ENCODE measurements around a stretch of chr9.

GRCh38 chr9:89038043-89038497 is 46.8 kb downstream of the S1PR3 start:
- PRO-cap, 5 experiments, result no peak in any of the 5 experiments
- RAMPAGE, long total RNA, 2 experiments, result no peak in any of the 2 experiments
- RRBS, result no CpG with 5 or more reads among the region's 6 CpGs

DNA sequence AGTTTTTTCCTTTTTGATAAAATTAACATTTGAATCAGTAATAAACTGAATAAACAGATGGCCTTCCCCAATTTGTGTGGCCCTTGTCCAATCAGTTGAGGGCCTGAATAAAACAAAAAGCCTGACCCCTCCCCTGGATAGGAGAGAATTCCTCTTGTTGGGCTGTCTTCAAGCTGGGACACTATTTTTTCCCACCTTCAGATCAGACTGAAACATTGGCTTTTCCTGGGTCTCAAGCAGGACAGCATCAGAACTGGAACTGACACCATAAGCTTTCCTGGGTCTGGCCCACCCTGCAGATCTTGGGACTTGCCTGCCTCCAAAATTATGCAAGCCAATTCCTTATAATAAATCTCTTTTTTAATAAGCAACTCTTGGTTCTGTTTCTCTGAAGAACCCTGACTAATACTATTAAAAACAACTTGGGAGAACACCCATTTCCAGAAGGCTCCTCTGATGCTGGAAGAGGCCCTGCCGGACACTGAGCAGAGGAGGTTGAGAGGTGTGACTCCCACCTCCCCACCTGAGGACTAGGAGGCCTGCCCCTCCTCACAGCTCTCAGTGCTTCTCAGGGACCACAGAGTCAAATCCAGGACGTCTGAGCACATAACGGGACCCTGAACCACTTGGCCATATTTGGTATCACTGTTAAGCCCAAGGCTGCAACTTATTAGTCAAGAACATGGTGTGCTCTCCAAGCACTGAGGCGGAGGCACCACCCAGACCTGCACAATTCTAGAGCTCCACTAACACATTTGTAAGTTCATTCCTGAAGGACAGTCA is 9.7 kb downstream of the SHC3 start:
- PRO-cap, 5 experiments, result no peak in any of the 5 experiments
- RAMPAGE, long total RNA, 2 experiments, result no peak in any of the 2 experiments
- RRBS, result no CpG with 5 or more reads among the region's 4 CpGs

DNA sequence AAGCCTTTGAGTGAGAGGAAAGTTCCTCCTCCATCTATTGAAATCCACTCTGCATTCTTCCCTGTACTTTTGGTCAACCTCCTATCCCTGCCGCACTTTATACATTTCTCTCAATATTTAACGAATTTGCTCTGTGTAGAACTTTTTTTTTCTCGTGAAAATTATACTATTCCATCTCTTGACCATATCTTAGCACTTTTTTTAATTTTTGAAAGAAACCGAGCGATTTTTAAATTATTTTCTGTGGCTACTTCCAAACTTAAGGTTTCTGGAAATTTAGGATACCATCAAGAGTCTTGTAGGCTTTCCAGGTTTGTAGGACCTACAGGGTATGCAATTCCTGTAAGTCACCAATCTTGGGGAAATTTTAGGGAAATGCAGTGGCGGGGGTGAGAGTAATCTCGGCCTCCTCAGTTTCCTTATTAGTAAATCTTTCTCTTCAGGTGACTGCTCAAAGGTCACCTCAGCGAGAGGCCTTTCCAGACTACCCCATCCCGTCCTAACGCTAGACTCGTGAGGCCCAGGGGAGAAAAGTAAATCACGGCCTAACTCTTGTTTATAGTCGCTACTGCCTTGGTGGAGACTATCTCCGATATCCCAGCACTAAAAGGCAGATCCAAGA is 498 bp upstream of the SECISBP2 start:
- PRO-cap, 5 experiments, result no peak in any of the 5 experiments
- RAMPAGE, long total RNA, 2 experiments, result no peak in any of the 2 experiments
- RRBS, result no CpG with 5 or more reads among the region's 14 CpGs

- PRO-cap, 5 experiments, result no peak in any of the 5 experiments
- RAMPAGE, long total RNA, 2 experiments, result no peak in any of the 2 experiments
- RRBS, result no CpG with 5 or more reads among the region's 17 CpGs
These were observed 69.2 kb downstream of the SECISBP2 start for GRCh38 chr9:89387338-89387961.

DNA sequence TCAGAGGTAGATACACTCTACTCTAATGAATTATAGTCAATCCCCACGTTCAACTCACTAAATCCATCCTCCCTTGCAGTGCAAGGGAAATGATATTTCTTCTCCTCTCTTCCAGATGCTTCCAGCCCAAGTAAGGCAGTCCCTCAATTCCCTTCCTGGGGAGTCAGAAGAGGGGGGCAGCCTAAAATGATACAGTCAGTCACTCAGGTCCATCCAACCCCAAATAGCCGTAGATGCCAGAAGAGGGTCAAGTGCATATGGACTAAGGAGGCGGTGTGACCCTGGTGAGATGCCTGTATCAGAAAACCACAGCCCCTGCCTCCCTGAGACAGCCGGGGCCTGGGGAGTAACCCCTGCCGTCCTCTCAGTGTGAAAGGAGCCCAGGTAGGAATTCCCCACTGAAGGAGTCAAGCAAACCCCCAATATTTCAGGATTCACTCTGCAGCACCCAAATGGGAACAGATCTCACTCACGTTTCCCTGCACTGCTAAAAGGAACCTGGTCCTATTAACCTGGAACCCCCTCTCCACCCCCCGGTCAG is 70.7 kb downstream of the SEMA4D start:
- PRO-cap, 5 experiments, result no peak in any of the 5 experiments
- RAMPAGE, long total RNA, 2 experiments, result no peak in any of the 2 experiments
- RRBS, result 88% methylated on average over 1 of the region's 7 CpGs

GRCh38 chr9:89608206-89608723 is 3.5 kb downstream of the GADD45G start:
- PRO-cap, 5 experiments, result peak in 1 of 5 experiments; most common plus-strand start chr9:89608475 (in 1); most common minus-strand start chr9:89608416 (in 1)
- RAMPAGE, long total RNA, 2 experiments, result no peak in any of the 2 experiments
- RRBS, result no CpG with 5 or more reads among the region's 7 CpGs

- PRO-cap, 5 experiments, result peak in 3 of 5 experiments; most common plus-strand start chr9:89842459 (in 2); most common minus-strand start chr9:89842273 (in 1)
- RAMPAGE, long total RNA, 2 experiments, result start-site peak on the minus strand in 1 of 2 experiments, at chr9:89842230-89842295 at its widest, 6 reads per replicate
- RRBS, result no CpG with 5 or more reads among the region's 7 CpGs
These were observed 237.4 kb downstream of the GADD45G start for GRCh38 chr9:89842115-89842675.

DNA sequence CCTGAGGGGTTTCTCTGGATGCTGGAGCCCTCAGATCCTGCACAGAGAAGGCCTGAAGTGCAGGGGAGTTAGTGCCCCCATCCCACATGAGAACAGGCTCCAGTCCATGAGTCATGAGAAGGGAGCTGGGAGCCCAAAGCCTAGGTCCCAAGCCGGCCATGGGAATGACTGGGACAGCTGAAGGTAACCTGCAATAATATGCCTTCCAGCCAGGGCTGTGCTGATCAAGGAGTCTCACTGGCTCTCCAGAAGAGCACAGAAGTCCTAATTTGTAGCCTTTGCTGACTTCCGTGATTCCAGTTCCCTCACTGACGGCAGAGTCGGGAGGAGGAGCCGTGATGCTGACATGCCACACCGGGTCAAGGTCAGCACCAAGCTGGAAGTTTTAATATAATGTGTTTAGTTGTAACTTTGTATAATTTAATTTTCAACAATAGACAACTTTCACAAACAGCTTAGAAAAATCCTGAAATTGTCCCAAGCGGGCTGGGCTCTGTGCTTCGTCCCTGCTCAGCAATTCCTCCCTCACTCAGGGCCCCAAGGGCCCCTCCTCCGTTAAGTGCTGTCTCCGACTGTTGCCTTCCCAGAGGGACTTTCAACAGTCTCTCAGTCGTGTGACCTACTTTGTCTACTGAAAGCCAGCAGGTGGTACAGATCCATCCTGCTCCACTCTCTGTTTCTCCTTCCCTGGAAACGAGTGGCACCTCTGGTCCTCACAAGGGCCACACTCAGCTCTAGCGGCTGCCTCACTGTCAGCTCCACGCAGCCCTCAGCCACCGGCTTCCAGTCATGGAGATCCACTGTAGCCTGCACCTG is 387.8 kb downstream of the GADD45G start:
- PRO-cap, 5 experiments, result peak in 4 of 5 experiments; most common plus-strand start position 314 of the sequence (in 3); most common minus-strand start position 266 of the sequence (in 2)
- RAMPAGE, long total RNA, 2 experiments, result no peak in any of the 2 experiments
- RRBS, result no CpG with 5 or more reads among the region's 15 CpGs

GRCh38 chr9:90032271-90032821 is 427.5 kb downstream of the GADD45G start:
- PRO-cap, 5 experiments, result peak in 2 of 5 experiments; most common plus-strand start chr9:90032642 (in 1); most common minus-strand start chr9:90032406 (in 1)
- RAMPAGE, long total RNA, 2 experiments, result no peak in any of the 2 experiments
- RRBS, result no CpG with 5 or more reads among the region's 8 CpGs

GRCh38 chr9:90044563-90045026 is 439.8 kb downstream of the GADD45G start:
- PRO-cap, 5 experiments, result no peak in any of the 5 experiments
- RAMPAGE, long total RNA, 2 experiments, result no peak in any of the 2 experiments
- RRBS, result no CpG with 5 or more reads among the region's 7 CpGs

- PRO-cap, 5 experiments, result peak in 2 of 5 experiments; most common minus-strand start chr9:90102362 (in 1)
- RAMPAGE, long total RNA, 2 experiments, result no peak in any of the 2 experiments
- RRBS, result no CpG with 5 or more reads among the region's 5 CpGs
These were observed 497.4 kb downstream of the GADD45G start for GRCh38 chr9:90102186-90102661.

DNA sequence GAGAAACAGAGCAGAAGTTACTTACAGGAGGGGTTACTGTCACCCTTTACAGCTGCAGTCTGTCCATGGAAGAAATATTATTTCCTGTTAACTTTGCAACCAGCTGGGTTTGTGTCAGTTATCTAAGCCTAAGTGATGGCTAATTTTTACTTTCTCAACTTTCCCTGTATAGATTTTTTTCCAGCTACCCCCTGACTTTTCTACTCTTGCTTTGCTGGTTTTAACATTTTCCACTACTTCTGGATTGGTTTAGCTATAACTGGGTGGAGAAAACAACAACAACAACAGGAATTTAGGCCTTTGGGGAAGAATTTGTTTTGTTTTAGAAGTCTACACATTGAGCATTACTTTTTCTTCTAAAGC is 2.7 kb downstream of the SYK start:
- PRO-cap, 5 experiments, result no peak in any of the 5 experiments
- RAMPAGE, long total RNA, 2 experiments, result no peak in any of the 2 experiments

DNA sequence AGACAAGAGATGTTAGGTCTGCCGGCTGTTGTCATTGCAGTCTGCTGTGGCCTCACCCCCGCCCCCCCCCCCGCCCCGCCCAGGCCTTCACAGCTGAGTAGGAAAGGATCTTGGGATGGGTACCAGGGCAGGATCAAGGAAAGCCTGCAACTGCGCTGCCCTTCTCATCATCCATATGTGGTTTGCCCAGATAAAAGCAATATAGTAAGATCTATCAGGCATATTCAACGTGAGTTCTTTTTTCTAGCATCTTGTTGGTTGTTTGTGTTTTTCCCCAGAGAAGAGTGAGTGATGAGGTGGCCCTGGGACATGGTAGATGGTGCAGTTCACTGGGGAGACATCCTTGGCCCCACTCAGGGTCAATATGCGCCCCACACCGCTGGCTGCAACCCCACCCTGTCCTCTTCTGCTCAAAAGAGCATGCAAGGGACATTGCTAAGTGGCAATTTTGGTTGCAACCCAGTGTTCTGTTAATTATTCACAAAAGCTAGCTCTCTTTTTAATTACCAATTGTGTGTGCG is 26.6 kb downstream of the SYK start:
- PRO-cap, 5 experiments, result no peak in any of the 5 experiments
- RAMPAGE, long total RNA, 2 experiments, result no peak in any of the 2 experiments
- RRBS, result no CpG with 5 or more reads among the region's 9 CpGs

- PRO-cap, 5 experiments, result no peak in any of the 5 experiments
- RAMPAGE, long total RNA, 2 experiments, result no peak in any of the 2 experiments
- RRBS, result no CpG with 5 or more reads among the region's 4 CpGs
These were observed 29.3 kb downstream of the SYK start for GRCh38 chr9:90830873-90831421.

- PRO-cap, 5 experiments, result no peak in any of the 5 experiments
- RAMPAGE, long total RNA, 2 experiments, result no peak in any of the 2 experiments
- RRBS, result no CpG with 5 or more reads among the region's 20 CpGs
These were observed 199.4 kb downstream of the AUH start for GRCh38 chr9:91161971-91163056.

DNA sequence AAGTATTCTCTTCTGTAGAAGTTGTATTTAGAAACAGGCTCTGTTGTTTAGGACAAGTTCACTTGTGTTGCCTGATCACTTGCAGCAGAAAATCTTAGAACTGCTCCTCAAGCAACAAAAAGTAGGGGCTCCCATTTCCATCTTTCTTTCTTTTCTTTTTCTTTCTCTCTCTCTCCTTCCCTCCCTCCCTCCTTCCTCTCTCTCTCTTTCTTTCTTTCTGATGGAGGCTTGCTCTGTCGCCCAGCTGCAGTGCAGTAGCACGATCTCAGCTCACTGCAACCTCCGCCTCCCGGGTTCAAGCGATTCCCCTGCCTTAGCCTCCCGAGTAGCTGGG is 167.4 kb downstream of the AUH start:
- PRO-cap, 5 experiments, result no peak in any of the 5 experiments
- RAMPAGE, long total RNA, 2 experiments, result no peak in any of the 2 experiments
- RRBS, result no CpG with 5 or more reads among the region's 6 CpGs

DNA sequence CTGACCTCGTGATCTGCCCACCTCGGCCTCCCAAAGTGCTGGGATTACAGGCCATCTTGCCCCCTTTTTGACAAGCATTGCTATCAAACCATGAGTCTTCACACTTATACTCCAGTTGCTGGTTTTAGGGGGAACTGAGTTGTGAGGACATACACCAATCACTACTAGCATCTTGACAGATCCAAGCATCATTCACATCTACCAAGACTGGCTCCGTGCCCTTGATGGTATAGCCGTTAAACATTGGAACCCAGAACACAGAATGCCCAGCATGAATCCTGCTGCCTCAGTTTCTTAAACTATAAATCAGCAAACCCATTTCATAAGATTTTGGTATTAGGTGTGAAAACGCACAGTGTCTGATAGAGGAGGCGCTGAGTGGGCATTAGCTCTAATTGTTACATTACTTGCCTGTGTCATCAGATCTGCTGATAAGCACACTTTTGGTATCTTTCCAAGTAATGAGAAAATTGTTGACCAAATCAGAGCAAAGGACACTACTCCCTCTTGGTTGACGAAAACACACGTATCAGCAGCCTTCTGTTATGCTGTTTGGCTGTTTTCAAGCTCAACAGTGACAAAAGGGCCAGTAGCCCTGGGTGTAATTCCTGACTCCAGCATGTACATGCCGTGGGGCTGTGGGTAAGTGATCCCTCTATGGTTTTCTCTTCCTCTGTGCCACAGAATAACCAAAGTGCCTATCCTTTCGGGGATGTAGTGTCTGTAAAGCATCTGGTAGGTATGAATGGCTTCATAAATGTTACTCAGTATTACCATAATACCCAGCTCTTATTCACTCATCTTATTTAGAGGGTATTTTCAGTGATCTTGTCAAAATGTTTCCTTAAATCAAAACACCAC is 151.5 kb downstream of the AUH start:
- PRO-cap, 5 experiments, result peak in 5 of 5 experiments; most common plus-strand start position 497 of the sequence (in 3); most common minus-strand start position 380 of the sequence (in 2)
- RAMPAGE, long total RNA, 2 experiments, result no peak in any of the 2 experiments
- RRBS, result no CpG with 5 or more reads among the region's 10 CpGs

DNA sequence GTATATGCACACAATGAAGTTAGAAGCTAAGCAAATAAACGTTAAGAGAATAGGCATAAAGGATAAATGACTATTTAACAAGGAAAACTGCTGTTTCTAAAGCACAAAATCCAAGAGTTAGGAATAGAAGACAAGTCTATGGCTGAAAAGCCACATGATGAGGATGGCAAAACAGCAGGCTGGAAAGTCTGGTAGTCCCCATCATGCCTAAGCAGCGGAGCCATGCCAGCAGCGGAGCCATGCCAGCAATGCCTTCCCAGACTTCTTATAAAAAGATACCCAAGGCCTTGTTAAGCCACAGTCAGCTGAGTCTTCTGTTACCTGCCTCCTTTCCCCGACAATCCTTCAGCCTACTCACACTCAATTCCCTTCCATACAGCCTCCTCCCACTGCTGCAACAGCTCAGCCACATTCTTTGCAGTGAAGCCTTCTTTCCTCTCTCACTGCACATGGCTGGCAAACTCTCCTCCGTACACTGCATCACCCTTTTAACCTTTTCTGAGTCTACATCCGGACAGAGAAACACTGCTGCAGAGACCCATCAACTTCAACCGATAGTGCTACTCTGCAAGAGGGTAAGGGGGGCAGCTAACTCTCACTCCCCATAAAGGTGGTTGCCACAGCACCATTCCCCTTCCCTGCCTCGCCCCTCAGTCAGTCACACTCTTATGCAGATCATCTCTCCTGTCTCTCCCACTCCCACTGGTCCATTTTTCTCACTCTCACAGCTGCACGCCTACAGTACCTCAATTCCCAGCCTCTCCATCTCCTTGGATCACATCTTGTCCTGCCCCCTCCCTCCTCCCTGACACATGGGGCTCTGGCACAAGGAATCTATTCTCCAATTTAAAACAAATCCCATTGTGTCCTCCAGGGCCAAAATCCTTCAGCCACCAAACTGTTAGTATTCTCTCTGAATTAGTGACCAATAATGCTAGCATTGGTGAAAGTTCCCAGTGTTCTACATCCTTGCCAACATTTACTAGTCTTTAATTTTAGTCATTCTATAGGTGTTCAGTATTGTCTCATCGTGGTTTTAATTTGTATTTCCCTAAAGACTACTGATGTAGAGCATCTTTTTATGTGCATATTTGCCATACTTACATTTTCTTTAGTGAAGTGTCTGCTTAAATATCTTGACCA is 114.6 kb downstream of the AUH start:
- PRO-cap, 5 experiments, result no peak in any of the 5 experiments
- RAMPAGE, long total RNA, 2 experiments, result no peak in any of the 2 experiments
- RRBS, result no CpG with 5 or more reads among the region's 10 CpGs

DNA sequence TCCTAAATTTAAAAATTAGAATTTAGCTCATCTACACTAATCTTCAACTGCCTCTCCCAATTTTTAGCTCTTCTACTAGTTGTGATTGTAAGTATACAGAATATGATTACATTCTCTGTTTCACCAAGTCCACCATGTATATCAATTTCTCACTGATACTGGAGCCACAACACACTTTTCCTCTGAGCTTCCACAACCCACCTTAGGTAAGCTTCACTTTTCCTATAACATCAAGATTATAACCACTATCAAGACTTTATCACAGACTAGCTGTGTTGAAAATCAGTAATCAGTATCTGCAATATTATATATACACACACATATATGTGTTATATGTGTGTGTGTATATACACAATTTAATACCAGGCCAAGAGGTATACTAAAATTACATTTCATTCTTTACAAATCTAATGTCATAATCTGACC is 97.9 kb downstream of the AUH start:
- PRO-cap, 5 experiments, result no peak in any of the 5 experiments
- RAMPAGE, long total RNA, 2 experiments, result no peak in any of the 2 experiments

- PRO-cap, 5 experiments, result no peak in any of the 5 experiments
- RAMPAGE, long total RNA, 2 experiments, result no peak in any of the 2 experiments
- RRBS, result no CpG with 5 or more reads among the region's 10 CpGs
These were observed 15.8 kb downstream of the NFIL3 start for GRCh38 chr9:91407748-91408319.